Hair follicle dermal papilla cell (primary cell): Measurements from ENCODE around the genes HCRT, CAVIN1, NAGLU and PSMC3IP.

DNA sequence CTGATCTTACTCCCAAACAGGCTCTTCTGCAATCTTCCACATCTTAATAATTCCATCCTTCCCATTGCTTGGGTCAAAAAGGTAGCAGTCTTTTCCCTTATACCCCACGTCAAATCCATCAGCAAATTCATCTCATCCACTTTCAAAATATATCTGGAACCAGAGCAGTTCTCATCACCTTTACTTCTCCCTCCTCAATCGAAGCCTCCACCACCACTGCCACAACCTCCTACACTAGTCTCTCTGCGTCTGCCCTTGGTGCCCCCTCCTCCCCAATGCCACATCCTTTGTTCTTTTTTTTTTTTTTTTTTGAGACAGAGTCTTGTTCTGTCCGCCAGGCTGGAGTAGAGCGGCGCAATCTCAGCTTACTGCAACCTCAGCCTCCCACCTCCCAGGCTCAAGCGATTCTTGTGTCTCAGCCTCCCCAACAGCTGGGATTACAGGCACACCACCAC lies 2.3 kb downstream of the KLHL11 start:
- CAGE, long polyA plus RNA, result no peak

GRCh38 chr17:41965603-41966410 lies 788 bp upstream of the CNP start:
- CAGE, long polyA plus RNA, result no peak

DNA sequence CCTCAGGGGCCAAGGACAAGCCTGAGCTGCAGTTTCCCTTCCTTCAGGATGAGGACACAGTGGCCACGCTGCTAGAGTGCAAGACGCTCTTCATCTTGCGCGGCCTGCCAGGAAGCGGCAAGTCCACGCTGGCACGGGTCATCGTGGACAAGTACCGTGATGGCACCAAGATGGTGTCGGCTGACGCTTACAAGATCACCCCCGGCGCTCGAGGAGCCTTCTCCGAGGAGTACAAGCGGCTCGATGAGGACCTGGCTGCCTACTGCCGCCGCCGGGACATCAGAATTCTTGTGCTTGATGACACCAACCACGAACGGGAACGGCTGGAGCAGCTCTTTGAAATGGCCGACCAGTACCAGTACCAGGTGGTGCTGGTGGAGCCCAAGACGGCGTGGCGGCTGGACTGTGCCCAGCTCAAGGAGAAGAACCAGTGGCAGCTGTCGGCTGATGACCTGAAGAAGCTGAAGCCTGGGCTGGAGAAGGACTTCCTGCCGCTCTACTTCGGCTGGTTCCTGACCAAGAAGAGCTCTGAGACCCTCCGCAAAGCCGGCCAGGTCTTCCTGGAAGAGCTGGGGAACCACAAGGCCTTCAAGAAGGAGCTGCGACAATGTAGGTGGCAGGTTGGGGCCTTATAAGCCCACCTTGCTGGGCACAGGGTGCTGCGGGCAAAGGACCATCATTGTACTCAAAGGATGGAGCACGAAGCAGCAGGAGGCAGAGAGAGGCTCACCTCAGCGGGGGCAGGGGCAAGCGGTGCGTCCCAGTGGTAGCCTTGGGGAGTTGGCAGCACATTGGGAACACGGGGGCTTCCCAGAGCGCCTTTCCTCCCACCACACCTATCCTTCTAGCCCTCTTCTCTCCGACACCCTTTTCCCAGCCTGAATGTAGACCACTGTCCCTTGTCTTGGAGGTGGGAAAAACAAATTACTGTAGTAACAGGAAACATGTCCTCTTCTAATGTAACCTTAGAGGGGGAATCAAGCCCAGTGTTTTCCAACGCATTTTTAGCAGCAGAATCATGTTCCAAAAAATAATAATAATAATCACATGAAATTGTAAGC lies 1.9 kb downstream of the CNP start:
- CAGE, long polyA plus RNA, result no peak

GRCh38 chr17:42107582-42108316 lies 4.8 kb downstream of the DHX58 start:
- CAGE, long polyA plus RNA, result no peak

DNA sequence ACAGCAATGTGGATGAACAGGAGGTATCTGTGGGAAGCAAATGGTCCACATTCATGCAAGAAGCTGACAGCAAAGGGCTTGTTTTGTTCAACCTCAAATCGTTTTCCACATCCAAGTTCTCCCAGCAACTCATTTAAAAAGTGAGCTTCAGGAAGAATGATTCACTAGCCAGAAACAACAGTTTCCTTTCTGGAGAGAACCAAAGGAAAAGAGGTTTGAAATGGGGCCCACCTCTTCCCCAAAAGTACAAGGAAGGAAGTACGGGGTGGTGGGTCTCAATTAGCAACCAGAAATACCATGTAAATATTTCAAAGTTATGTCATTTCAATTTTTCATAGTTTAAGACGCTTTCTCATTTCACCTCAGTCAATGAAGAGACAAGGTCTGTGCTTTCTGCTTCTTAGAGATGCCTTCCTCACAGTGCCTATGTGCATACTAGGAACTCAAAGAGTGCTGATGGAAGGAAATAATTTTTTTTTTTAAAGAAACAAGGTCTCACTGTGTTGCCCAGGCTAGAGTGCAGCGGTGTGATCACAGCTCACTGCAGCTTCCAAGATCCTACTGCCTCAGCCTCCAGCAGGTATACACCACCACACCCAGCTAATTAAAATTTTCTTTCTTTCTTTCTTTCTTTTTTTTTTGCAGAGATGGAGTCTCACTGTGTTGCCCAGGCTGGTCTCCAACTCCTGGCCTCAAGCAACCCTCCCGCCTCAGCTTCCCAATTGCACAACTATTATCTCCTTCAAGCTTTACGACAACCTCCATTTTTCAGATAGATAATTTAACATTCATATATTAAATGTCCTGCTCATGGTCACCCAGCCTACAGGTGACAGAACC lies 9.7 kb downstream of the HSPB9 start:
- CAGE, long polyA plus RNA, result no peak

DNA sequence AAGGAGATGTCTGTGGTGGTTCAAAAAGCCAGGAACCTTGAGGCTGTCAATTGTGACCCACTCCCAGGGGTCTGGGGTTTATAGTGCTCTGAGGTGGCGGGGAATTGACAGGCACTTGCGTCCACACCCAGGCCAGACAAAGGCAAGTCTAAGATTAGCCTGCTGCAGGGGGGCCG lies at the start of gene HCRT:
Gene HCRT, minus strand, starts transcription at position 55 of the 176 bp plus-strand sequence.
- CAGE, long polyA plus RNA, result no peak

GRCh38 chr17:42200667-42201947 lies 6.8 kb upstream of the GHDC start:
- CAGE, long polyA plus RNA, result no peak

DNA sequence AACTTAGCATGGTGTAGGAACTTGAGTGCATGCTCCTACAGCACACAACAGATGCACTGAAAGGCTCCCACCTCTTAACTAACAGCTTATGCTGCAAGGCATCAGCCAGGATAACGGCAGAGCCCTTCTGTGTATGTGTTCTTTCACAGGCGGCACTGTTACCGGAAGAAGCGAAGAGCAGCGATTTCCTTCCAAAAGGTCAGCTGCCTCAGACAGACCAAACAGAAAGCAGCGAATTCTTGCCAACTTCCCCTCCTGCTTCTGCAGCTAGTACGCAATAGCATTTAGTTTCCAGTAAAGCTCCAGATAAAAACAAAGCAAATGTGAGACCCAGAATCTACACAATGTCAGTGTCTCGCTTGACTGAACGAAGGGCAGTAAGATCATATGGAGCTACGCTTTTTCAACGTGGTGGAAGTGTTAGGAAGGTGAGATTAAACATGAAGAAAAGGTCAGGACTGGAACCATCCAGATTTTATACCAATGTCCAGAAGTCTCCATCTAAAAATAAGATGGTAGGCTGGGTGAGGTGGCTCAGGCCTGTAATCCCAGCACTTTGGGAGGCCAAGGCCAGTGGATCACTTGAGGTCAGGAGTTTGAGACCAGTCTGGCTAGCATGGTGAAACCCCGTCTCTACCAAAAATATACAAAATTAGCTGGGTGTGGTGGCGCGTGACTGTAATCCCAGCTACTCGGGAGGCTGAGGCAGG lies 27.4 kb downstream of the STAT5B start:
- CAGE, long polyA plus RNA, result no peak

GRCh38 chr17:42305760-42306749 lies 17.8 kb downstream of the STAT5A start:
- CAGE, long polyA plus RNA, result no peak

- CAGE, long polyA plus RNA, result no peak
Observed at GRCh38 chr17:42363582-42364205, 24.5 kb downstream of the STAT3 start.

DNA sequence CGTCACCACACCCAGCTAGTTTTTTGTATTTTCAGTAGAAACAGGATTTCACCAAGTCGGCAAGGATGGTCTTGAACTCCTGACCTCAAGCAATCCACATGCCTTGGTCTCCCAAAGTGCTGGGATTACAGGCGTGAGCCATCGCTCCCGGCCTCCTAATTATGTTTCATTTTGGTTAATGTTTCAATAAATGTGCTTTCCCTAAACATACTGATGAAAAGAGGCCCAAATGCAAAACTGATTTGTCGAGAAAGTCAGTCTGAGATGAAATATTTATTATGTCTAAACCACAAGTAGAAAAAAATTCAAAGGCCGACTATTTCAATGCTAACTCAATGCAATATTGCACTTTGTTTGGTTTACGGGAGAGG lies 9.9 kb downstream of the STAT3 start:
- CAGE, long polyA plus RNA, result no peak

DNA sequence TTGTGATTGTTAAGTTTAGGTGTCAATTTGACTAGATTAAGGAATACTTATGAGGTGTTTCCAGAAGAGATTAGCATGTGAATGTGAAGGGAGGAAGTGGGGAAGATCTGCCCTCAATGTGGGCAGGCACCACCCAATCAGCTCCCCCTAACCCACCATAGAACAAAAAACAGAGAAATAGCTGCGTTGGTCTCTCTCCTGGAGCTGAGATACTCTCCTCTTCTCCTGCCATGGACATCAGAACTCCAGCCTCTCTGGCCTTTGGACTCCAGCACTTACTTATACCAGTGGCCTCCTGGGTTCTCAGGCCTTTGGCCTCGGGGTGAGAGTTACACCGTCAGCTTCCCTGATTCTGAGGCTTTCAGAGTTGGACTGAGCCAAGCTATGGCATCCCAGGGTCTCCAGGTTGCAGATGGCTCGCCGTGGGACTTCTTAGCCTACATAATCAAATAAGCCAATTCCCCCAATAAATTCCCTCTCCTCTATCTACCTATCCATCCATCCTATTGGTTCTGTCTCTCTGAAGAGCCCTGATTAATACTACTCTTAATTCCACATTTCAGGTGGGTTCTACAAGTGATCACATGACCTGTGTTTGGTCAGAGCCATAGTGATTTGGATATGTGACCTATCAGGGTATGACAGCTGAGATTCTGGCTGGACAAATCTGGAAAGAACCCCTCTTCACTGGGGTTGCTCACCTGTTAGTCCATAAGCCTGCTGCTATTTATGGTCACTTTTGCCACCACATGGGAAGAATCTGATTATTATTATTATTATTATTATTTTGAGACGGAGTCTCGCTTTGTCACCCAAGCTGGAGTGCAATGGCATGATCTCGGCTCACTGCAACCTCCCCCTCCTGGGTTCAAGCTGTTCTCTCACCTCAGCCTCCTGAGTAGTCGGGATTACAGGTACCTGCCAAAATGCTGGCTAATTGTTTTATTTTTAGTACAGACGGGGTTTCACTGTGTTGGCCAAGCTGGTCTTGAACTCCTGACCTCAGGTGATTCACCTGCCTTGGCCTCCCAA lies 12.1 kb upstream of the STAT3 start:
- CAGE, long polyA plus RNA, result no peak

GRCh38 chr17:42423044-42423627 lies at the start of gene CAVIN1:
Gene CAVIN1 (minus strand): TSS chr17:42423256.
- CAGE, long polyA plus RNA, result no peak

DNA sequence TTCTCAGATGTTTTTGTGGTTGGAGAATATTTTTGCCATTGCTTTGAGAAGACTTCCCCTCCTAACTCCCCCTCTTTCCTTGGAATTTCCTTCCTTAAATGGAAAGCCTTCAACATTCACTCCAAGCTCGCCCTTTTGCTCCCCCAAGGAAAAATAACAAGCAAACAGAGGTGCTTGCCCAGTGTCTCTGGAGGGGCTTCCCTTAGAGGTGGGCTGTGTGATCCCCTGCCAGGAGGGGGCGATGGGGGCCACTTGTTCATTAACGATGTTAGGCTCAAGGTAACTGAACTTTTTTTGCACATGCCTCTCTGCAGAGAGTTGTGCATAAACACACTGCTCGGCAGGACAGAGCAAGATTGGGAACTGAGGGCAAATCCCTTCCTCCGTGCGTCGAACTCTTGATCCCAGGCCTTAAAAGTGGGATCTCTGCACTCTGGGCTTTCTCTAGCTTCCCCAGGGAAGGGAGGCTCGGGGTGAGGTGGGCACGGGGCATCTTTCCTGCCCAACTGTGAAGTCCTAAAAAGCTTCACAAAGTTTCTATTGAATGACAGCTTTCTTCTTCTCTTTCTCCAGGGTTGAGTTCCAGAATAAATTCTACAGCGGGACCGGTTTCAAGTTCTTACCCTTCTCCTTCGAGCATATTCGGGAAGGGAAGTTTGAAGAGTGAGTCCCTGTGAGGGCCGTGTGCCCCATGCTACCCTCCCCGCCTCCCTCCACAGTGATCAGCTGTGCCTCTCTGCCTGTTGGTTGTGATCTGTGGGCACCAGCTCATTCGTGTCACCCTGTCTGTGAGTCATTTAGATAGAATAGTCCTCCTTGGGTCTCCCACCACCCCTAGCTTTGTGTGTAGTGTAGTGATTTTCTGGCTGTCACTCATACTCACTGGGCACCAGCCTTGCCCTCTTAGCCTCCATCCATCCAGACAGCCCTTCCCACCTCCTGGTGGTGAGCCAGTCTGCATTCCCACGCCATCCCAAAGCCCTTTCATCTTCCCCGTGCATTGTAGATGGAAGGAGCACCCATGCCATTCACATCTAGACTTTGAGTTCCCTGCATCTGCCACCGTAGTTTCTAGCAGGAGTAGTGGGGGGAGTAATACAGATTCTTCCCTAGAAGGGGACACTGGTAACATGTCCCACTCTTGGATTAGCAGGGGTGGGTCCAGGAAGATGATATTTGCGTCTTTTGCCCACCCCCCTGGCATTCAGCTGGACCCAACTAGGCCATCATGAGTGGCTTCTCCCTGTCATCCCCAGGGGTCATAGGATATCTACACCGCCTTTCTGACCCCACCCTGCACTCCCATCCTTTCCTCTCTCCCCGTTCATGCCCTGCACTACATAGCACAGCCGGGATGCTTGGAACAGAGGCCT lies 15.1 kb upstream of the NAGLU start:
- CAGE, long polyA plus RNA, result no peak

DNA sequence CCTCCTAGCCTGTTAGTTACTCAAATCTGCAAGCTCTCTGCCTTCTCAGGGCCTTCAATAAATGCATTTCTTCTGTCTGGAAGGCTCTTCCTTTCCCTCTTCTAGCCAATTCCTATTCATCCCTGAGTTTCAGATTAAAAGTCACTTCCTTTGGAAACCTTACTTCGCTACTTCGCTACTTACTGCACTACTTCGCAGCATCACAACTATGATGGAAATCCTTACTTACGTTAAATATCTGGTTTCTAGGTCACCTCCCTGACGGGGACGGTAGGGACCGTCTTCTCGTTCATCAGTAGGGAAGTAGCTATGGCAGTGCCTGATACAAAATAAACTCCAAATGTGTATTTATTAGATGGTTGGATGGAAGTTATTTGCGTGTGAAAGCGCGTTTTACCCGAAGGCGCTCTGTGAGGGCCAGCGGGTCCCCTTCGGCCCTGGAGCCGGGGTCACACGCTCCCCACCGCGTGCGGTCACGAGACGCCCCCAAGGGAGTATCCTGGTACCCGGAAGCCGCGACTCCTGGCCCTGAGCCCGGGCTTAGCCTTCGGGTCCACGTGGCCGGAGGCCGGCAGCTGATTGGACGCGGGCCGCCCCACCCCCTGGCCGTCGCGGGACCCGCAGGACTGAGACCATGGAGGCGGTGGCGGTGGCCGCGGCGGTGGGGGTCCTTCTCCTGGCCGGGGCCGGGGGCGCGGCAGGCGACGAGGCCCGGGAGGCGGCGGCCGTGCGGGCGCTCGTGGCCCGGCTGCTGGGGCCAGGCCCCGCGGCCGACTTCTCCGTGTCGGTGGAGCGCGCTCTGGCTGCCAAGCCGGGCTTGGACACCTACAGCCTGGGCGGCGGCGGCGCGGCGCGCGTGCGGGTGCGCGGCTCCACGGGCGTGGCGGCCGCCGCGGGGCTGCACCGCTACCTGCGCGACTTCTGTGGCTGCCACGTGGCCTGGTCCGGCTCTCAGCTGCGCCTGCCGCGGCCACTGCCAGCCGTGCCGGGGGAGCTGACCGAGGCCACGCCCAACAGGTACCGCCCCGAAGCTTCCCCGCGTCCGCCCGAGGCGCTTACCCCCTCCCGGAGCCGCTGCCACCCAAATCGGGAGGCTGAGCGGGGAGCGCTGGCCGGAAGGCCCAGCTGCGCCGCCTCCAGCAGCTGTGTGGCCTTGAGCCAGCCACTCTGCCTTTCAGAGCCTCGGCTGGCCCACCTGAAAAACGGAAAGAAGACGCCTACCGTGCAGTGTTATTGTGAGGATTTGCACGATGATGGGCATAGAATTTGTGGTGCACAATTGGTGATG lies at the start of gene NAGLU:
Gene NAGLU, plus strand, starts transcription at position 603 of the 1,288 bp plus-strand sequence.
- CAGE, long polyA plus RNA, result no peak

DNA sequence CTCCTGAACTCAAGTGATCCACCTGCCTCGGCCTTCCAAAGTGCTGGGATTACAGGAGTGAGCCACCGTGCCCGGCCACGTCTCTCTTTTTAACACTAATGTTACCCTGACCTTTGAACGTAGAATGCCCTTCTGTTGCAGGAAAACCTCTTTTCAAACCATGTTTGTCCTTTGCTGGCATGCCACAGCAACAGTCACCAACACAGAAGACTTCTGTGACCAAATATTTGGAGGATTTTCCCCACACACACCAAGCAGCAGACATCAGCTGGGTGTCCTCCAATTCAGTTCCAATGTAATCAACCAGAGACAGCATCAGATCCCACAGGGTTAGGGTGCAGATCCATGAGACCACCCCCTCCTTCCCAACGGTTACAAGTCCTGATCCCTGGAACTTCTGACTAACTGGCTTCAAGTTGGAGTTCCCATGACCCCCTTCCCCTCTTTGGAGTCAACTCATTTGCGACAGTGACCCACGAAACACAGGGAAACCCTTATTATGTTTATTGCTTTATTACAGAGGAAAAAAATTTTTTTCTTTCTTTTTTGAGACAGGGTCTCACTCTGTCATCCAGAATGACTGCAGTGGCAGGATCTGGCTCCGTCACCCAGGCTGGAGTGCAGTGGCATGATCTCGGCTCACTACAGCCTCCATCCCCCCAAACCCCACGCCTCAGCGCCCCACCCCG lies 7.6 kb upstream of the HSD17B1 start:
- CAGE, long polyA plus RNA, result no peak

DNA sequence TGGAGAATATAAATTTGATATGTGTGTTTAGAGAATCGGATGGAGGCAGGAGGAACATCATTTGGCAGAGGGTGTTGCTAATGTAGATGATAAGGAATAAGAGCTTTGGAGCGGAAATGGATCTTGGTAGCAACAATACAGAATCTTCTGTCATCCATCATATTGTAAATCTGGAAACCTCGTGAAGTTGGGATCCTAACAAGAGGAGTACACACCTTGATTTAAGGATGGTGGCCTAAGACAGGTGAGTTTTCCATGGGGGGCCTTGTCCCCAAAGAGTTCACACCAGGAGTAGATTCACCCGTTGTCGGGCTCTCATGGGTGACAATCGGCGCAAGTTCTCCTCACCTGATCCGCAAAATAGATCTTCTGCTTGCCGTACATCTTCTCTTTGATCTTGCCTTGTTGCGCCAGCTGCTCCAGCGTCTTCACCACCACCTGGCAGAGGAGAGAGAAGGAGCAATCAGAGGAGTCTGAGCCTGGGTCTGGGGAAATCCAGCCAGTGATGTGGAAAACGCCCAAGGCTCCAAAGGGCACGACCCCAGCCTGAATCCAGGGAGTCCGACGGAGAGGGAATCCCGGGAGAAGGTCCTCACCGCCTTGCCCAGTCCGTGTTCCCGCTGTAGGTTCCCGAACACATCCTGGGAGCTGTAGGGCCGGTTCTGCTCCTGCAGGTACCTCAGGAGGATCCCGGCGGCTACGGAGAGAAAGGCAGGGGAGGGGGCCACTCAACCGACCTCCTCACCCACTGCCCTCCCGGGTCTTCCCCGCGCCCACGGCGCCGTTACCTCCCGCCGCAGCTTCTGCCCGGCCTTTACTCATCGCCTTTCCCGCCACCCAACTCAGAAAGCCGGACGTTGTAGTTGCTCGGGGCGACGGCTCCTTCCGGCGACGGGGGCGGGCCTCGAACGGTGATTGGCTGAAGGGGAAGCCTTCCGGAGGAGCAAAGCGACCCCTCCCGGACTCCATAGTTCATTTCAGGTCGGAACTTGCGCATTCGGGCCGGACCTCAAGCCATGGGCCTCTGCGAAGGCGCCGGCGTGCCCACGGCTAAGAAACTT lies at the start of gene PSMC3IP:
Gene PSMC3IP, minus strand, starts transcription at position 865 of the 1,061 bp plus-strand sequence.
- CAGE, long polyA plus RNA, result no peak

DNA sequence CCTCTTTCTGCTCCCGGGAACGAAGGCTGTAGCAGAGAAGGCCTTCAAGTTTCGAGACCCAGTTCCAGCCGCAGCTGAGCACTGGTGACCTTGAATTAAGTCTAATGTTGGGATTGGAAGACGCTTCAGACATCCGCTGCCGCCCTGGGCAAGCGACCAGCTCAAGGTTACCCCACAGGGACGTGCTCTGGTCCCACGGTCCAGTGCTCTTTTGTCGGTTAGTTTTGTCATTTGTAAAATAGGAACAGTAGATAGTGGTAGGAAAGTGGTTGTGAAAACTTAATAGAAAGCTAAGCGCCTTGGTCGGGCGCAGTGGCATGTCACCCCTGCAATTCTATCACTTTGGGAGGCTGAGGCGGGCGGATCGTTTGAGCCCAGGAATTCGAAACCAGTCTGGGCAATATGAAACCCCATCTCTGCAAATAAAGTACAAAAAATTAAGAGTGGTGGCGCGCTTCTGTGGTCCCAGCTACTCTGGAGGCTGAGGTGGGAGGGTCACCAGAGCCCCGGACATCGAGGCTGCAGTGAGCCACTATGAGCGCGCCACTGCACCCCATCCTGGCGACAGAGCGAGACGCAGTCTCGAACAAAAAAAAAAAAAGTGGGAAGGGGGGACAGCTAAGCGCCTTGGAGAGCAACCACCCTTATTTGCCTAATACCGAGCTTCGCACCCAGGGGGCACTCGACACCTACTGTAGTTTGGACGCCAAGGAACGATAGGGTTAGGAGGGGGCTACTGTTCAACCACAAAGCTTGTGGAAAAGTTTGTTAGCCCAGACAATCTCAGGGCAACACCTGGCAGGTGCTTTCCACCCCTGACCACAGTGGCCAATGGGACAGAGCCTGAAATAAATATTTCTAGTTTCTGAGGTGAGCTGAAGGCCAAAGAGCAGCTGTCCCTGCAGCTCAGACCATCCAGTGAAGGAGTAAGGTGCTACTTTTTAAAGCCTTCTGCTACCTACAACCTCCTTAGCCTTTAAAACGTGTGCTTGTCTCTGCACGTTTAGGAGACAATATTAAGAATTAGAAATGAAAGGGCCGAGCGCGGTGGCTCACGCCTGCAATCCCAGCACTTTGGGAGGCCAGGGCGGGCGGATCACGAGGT lies 749 bp upstream of the PSMC3IP start:
- CAGE, long polyA plus RNA, result no peak

DNA sequence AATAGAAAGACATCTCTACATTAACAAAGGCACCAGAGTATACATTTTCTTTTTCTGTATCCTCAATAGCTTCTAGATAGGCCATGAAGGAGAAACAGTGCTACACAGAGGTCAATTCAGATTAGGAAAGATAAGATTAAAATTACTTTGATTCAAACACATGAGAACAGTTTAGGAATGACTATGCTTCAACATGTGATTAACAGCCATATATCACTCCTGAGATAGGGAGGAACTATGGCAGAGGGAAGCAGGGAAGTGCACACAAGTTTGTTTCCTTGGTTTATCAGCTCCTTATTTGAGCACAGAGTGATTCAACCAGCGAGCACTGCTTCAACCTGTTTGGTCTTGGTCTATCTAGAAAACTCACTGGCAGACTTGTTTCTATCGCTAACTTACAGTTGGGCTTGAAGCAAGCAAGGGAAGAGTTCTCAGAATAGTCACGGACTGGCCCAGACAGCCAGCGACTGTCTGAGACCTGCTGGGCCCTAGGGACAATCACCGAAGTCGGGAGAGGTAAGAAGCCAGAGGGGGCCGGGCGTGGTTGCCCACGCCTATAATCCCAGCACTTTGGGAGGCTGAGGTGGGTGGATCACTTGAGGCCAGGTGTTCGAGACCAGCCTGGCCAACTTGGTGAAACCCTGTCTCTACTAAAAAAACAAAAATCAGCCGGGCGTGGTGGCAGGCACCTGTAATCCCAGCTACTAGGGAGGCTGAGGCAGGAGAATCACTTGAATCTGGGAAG lies 23.5 kb downstream of the TUBG1 start:
- CAGE, long polyA plus RNA, result no peak

- CAGE, long polyA plus RNA, result no peak
Observed at GRCh38 chr17:42679496-42680399, 1.9 kb downstream of the CCR10 start.